Metastatic Breast Carcinoma in the Ovary (tissue), 3 donors: ENCODE measurements around the genes TM2D1 and PGM1.

DNA sequence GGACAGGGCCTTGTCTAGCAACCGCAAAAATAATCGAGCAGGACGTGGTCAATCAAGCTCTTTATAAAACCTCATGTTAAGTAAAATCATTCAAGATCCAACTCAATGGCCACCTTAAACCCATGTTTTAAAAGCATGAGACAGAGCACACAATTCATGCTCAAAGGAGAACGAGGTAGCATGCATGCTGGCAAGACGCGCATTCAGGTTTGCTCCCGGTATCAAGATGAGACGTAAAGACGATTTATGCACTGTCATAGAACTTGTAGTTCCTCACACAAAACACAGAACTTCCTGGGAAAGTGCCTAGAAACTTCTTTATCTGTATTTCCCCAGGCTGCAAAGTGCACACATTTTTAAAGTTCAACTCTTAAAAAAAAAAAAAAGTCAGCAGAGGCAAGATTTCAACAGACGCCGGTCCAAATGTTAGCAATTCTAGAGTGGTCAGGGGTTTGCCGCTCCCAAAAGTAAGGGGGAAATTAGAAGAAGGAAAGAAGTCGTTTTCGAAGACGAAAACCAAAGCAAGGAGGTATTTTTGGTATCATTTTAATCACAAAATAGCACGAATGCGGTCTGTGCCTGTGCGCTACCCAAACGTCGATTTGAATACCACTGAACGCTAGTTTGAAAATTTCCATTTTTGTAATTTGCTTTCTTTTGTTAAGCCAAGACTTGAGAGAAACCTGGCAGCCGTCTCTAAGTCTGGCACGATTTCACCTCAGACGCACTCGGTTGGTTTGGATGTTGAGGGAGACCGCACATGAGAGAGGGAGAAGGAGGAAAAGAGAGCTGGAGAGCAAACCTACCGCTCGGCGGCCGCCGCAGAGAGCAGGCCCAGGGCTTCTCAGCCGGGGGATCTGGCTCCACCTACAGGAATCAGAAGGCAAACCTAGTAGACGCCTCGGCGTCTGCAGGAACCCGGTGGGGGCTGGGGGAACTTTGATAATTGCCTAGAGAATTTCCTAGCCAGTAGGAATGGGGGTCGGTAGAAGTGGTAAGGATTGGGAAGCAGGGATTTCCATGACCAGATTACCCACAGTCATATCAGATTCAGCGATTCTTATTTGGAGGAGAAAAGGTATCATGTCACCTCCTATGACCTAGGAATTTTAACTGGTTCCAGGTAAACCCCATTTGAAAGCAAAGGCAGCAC, 83.5 kb downstream of the TM2D1 start:
- PRO-cap, 3 experiments = peak in 2 of 3 experiments; most common plus-strand start position 152 of the sequence (in 1)

GRCh38 chr1:61724679-61725795, at the start of gene TM2D1:
Gene TM2D1 (minus strand): TSS chr1:61725141.
- PRO-cap, 3 experiments = peak in 3 of 3 experiments; most common plus-strand start chr1:61725232 (in 3); most common minus-strand start chr1:61725141 (in 2)

DNA sequence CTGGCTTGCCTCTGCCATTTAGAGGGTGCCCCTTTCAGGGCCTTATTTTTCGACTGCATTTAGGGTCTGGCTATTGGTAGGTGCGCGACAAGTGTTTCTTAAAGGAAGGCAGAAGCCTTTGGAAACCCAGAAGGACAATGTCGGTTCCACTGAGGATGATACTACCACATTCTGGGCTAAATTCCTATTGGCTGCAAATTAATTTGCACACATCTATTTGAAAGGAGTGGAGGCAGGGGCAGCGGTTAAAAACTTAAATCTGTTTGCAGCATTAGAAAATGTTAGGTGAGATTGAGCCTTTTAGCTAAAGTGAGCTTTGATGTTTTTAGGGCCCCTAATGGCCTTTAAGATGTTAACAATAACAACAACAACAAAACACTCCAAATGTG, 1.1 kb downstream of the PATJ start:
- PRO-cap, 3 experiments = no peak in any of the 3 experiments

DNA sequence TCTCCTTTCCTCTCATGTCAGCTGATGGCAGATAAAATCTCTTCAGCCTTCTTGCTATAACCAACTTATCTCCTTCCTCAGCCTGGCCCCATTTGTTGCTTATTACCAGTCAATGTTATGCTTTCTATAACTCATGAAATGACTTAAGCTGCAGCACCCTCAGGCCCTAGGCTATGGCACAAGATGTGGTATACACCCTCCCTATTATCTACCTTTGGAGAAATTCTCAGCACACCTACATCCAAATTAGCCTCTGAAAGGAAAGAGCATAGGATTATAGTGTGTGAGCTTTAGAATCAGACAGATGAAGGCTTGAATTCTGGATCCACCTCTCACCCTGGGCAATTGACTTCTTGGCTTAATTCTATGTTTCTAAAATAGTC, 39.0 kb downstream of the PATJ start:
- PRO-cap, 3 experiments = no peak in any of the 3 experiments

GRCh38 chr1:62299956-62300327, 19.3 kb downstream of the KANK4 start:
- PRO-cap, 3 experiments = no peak in any of the 3 experiments

DNA sequence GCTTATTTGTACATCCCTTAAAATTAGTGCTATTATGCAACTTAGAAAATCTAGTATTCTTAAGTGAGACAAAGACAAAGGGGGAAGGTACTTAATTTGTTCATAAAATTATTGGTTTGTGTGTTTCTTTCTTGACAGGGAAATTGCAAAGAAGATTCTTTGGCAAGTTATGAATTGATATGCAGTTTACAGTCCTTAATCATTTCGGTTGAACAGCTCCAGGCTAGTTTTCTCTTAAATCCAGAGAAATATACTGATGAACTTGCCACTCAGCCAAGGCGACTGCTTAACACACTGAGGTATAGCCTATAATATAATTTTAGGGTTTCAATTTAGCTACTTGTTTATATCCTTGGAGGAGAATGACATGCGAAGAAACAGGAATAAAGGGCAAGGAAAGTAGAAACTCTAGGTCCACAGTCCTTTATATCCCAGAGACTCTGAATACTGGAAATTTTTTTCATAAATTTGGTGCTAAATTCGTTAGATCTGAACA, 6.2 kb downstream of the USP1 start:
- PRO-cap, 3 experiments = no peak in any of the 3 experiments

- PRO-cap, 3 experiments = no peak in any of the 3 experiments
These were observed 15.4 kb downstream of the ANGPTL3 start for GRCh38 chr1:62612744-62613048.

DNA sequence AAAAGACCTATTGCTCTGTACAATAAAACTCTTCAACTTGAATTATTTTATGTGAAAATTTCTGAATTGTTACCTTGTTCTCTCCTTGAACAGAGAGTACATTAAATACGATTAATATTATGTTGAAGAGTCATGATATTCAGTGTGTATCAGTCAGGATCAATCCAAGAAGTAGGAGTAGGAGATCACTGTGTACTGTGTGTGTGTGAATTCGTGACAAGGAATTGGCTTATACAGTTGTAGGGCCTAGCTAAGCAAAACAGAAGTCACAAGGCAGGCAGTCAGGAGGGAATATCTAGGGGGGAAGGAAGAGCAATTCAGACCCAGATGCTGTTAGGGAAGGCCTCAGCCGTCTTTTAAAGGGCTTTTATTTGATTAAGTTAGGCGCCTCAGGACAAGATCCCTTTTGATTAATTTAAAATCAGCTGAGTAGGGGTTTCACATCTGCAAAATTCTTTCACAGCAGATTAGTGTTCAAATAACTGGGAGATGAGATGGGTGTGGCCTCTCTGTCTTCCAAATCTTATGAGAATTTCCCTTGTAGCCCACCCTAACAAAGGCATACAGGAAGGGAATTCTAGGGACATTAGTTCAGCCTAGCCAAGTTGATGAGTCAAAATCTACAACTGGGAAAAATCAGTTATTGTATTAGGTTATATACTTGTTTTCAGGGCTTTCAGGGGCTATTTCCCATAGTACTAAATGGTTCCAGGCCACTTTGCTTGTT, 47.3 kb downstream of the ALG6 start:
- PRO-cap, 3 experiments = no peak in any of the 3 experiments

DNA sequence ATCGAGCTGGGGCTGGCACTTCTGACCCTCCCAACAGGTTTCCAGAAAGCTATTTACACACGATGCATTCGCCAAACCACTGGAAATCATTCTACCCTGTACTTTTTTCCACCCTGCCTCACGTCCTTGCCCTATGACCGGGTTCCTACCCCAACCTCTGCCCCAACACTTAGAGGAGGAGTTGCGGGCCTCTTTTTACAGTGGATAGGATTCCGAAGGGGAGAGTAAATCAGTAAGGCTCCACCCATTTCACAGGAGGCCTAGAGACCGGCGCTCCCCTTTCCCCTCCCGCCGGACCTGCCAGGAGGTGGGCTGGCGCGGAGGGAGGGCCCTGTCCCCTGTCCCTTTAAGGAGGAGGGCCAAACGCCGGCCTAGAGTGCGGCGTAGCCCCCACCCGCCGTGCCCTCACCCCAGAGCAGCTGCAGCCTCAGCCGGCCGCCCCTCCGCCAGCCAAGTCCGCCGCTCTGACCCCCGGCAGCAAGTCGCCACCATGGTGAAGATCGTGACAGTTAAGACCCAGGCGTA, at the start of gene PGM1:
TSS of gene PGM1 (plus strand) at position 413 of the 525 bp plus-strand sequence.
- PRO-cap, 3 experiments = peak in 2 of 3 experiments; most common plus-strand start position 413 of the sequence (in 2); most common minus-strand start position 299 of the sequence (in 2)

DNA sequence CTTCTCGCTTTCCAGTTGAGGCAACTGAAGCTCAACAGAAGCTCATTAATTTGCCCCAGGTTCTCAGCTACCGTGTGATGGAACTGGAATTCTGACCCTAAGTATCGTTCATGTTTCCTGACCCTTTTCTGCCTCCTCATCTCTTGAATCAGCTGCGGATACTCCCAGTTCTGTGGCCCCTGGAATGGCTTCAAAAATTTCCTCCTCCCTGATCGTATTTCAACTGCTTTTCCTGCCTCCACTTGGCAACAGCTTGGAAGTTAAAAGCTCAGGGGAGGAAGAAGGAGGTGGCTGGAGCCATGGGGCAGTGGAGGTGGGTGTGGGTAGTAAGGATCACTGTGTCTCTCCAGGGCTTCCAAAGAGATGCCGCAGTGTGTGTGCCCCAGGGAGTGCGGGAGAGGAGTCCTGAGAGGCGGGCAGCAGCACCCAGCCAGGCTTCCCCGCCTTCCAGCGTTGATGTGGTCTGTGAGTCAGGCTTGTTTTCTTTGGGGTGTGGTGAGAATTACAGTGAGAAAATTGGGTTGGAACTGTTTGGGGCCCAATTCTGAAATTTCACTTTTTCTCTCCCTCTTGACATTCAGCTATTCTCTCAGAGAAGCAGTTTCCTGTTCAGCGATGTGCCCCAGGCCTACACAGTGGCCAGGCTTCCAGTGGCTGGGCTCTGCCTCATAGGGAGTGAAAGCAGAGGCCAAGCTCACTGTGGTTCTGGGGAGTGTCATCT, 68.9 kb downstream of the PGM1 start:
- PRO-cap, 3 experiments = no peak in any of the 3 experiments

GRCh38 chr1:63775744-63776145, 1.9 kb downstream of the ROR1 start:
- PRO-cap, 3 experiments = no peak in any of the 3 experiments

GRCh38 chr1:63816929-63817507, 43.2 kb downstream of the ROR1 start:
- PRO-cap, 3 experiments = no peak in any of the 3 experiments

DNA sequence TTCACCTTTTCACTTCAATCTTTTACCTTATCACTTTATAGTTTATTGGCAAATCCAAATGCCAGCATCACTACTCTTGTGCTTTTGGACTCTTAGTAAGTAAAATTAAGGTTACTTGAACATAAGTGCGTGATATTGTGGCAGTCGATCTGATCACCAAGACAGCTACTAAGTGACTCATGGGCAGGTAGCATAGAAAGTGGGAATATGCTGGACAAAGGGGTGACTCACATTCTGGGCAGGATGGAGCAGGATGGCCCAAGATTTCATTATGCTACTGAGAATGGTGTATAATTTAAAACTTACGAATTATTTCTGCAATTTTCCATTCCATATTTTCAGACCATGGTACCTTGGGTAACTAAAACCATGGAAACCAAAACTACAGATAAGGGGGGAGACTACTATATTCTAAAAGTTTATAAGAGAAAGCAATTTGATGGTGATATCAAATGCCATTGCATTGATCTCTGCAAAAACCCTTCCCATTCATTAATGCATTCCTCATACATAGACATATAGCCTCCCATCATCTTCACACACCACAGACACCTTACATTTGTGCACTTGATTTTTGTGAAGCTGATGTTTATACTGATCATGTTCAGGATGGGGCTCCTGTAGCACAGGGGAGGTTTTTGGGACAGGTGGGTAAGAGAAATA, 120.3 kb downstream of the ROR1 start:
- PRO-cap, 3 experiments = no peak in any of the 3 experiments

DNA sequence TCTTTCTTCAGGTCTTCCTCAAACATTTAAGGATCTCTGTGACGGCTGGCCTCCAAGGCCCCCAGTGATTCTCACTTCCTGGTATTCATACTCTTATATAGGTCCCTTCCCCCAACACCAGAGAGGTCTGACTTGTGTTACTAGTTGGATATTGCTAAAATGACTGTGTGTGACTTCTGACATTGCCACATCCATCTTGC, 116.9 kb downstream of the UBE2U start:
- PRO-cap, 3 experiments = no peak in any of the 3 experiments

GRCh38 chr1:64471026-64472089, 1.4 kb downstream of the CACHD1 start:
- PRO-cap, 3 experiments = peak in 1 of 3 experiments; most common plus-strand start chr1:64471473 (in 1); most common minus-strand start chr1:64471362 (in 1)

- PRO-cap, 3 experiments = peak in 2 of 3 experiments; most common plus-strand start chr1:64474902 (in 2)
These were observed 4.8 kb downstream of the CACHD1 start for GRCh38 chr1:64474561-64475263.

DNA sequence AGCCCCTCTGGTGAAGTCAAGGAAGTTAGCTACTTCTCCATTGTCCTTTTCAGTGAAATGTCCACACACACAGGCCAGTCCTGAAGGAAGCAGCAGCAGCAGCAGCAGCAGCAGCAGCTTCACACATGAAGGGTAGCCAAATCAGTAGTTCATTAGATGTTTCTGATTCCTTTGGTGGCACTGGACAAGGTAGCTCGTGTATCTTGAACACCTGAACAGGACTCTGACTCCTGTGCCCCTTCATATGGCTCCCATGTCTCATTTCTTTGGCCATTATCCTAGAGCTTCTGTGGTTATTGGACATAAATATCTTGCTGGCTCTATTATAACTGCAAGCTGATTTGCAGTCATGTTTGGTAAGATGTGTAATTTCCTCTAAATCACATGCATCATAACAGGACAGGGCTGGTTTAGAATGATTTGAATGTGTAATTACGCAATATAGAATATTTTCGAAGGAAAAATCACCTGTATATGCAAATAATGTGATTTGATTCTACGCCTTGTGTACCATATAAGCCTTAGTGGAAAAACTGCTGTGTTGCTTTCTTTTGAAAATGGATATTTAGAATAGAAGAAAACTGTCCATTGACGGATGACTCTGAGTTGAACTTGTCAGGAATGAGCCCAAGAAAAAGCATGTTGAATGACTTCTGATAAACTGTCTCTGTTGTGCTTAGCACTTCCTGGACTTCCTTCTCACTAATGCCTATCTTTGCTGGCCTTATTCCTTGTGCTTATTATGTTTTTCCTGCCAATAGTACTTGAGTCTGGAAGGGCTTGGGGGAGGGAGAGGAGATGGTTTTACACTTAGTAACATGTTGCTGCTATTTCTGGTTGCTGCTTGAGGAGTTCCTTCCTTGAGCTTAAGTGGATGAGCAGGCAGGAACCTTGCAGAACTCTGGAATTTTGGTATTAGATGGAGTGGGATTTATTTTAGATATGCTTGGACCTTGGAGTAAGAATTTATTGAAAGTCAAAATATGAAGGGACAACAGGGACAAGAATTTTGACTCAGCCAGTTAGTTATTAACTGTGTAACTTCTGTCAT, 6.4 kb downstream of the CACHD1 start:
- PRO-cap, 3 experiments = no peak in any of the 3 experiments

- PRO-cap, 3 experiments = no peak in any of the 3 experiments
These were observed 35.3 kb downstream of the CACHD1 start for GRCh38 chr1:64505092-64505667.

DNA sequence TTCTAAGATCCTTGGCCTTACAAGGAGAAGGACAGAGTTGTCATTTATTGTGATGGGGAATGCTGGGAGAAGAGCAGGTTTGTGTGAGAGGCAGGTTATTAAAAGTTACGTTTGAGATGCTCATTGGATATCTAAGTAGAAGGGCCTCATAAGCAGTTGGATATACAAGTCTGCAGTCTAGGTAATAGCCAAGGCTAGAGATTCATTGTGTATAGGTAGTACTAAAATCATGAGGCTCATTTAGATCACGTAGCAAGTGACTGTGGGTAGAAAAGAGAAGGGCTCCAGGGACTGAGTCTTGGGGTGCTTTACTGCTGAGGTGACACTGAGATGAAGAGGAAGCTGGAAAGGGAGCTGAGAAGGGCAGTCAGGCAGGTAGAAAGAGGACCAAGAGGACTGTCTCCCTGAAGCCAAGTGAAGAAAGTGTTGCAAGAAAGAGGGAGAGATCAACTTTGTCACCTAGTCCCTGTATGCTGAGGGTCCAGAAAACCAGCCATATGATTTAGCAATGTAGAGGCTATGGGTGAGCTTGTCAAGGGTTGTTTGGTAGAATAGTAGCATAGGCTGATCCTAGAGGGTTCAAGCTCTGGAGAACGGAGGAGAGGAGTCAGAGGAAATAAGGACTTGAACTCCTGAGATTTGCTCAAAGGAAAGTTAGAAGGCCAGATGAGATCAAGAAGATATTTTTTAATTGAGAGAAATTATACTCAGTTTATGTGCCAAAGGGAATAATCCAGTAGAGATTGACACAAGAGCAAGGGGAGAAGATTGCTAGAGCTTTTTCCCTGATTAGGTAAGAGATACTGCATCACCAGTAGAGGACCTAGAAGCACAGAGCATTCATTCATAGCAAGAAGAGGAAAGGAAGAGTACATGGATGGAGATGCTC, 137.2 kb downstream of the CACHD1 start:
- PRO-cap, 3 experiments = no peak in any of the 3 experiments

- PRO-cap, 3 experiments = peak in 2 of 3 experiments; most common plus-strand start chr1:64745321 (in 1); most common minus-strand start chr1:64745345 (in 2)
These were observed 346 bp downstream of the RAVER2 start for GRCh38 chr1:64745238-64745604.